ENCODE data around the genes ZNF677, VN1R2 and PRKCG.

DNA sequence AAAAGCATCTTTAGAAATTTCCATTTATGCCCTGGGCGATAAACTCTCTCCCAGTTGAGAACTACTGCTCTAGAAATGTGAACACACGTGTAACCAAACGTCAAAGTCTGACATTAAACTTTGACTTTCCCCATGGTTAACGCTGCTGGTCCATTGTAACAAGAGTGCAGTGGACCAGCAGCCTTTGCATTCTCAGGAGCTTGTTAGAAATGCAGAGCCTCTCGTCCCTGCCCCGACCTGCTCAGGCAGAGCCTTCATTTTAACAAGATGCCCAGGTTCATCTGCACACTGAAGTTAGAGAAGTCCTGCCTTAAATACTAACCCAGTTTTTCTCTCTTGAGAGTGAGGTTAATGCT lies 37.8 kb downstream of the PPP2R1A start:
- PRO-cap = no peak

DNA sequence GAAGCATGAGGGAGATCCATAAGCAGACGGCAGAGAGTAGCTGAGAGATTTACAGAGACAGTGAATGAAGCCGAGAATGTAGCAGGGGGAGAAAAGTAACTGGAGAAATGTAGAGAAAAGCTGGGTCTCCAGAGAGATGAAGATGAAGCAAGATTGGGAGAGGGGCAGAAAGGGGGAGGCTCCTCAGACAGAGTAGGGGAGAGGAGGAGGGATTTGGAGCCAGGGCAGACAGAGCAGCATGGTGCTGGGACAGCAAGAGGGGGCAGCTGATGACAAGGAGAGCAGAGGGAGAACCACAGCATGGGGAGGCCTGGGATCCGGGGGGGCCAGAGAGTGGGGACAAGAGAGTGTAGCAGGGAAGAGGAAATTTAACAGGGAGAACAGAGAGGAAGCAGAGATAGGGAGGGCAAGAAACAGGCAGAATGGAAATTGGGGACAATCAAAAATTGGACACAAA lies 975 bp downstream of the ZNF610 start:
- PRO-cap = no peak

GRCh38 chr19:52390948-52391450 lies 6.7 kb upstream of the ZNF528 start:
- PRO-cap = no peak

DNA sequence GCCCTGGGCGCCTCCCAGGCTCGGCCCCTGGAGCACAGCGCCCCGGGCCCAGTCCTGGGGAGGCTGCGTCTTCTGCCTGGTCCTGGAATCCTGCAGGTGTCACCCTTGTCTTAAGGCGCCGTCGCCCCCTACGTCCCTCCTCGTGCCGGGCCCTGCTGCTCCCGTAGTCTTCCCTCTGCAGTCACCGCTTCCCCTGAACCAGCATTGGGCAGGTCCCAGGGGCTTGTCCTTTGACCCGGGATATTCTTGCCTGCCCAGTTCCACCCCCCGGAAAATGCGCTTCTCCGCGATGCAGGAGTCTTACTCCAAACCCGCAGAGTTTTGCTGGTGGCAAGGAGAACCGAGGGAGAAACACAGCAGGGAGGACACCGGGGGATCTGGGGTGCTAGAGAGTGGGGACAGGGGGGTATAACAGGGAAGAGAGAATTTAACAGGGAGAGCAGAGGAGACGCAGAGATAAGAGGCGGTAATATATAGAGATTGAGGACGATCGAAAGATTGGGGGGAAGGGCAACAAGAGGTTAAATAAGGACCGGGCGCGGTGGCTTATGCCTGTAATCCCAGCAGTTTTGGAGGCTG lies 34.2 kb upstream of the ZNF808 start:
- PRO-cap = no peak

DNA sequence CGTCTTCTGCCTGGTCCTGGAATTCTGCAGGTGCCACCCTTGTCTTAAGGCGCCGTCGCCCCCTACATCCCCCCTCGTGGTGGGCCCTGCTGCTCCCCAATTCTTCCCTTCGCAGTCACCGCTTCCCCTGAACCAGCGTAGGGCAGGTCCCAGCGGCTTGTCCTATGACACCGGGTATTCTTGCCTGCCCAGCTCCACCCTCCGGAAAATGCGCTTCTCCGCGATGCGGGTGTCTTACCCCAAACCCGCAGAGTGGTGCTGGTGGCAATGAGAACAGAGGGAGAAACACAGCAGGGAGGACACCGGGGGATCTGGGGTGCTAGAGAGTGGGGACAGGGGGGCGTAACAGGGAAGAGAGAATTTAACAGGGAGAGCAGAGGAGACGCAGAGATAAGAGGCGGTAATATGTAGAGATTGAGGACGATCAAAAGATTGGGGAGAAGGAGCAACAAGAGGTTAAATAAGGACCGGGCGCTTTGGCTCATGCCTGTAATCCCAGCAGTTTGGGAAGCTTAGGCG lies 9.0 kb downstream of the ZNF808 start:
- PRO-cap = no peak

GRCh38 chr19:52543001-52543529 lies 15.6 kb downstream of the ZNF808 start:
- PRO-cap = no peak

DNA sequence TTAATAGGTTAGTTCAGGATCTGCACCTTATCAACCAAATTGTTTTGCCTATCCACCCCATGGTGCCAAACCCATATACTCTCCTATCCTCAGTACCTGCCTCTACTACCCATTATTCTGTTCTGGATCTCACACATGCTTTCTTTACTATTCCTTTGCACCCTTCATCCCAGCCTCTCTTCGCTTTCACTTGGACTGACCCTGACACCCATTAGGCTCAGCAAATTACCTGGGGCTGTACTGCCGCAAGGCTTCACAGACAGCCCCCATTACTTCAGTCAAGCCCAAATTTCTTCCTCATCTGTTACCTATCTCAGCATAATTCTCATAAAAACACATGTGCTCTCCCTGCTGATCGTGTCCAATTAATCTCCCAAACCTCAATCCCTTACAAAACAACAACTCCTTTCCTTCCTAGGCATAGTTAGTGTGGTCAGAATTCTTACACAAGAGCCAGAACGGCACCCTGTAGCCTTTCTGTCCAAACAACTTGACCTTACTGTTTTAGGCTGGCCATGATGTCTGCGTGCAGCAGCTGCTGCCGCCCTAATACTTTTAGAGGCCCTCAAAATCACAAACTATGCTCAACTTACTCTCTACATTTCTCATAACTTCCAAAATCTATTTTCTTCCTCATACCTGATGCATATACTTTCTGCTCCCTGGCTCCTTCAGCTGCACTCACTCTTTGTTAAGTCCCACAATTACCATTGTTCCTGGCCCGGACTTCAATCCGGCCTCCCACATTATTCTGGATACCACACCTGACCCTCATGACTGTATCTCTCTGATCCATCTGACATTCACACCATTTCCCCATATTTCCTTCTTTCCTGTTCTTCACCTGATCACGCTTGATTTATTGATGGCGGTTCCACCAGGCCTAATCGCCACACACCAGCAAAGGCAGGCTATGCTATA lies 59.1 kb downstream of the ENSG00000269825 start:
- PRO-cap = no peak

- PRO-cap = no peak
These were observed 9.1 kb upstream of the ZNF888 start for GRCh38 chr19:52932362-52932713.

DNA sequence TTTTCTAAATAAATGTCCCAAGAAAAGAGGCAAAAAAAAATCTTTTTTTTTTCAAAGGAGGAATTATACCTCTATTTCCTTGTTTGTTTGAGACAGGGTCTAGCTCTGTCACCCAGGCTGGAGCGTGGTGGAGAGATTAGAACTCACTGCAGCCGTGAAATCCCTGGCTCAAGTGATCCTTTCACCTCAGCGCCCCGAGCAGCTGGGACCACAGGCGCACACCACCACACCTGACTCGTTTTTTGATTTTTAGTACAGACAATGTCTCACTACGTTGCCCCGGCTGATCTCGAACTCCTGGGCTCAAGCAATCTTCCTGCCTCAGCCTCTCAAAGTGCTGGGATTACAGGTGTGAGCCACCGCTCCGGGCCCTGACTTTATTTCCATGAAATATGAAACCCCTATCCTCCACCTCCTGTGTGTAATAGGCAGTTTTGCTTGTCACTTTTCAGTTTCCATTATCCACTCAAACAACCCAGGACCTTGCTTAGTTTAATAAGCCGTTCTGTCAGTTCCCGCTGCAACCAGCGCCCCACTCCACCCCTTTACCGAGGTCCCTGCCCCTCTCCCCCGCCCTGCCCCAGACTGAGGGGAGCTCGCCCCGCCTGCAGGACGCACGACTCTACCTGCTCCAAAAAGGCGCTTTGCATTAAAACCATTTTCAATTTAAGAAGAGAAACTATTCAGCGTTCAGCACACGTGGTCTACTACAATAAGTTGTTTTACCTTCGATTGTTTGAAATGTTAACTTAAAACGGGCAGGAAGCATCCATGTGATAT lies 16.9 kb downstream of the ZNF816 start:
- PRO-cap = no peak

- PRO-cap = bidirectional peak, plus-strand start at chr19:53255008, minus-strand start at chr19:53254823
These were observed at the start of gene ZNF677 for GRCh38 chr19:53254384-53255364. TSS of gene ZNF677 (minus strand) at chr19:53254873.

DNA sequence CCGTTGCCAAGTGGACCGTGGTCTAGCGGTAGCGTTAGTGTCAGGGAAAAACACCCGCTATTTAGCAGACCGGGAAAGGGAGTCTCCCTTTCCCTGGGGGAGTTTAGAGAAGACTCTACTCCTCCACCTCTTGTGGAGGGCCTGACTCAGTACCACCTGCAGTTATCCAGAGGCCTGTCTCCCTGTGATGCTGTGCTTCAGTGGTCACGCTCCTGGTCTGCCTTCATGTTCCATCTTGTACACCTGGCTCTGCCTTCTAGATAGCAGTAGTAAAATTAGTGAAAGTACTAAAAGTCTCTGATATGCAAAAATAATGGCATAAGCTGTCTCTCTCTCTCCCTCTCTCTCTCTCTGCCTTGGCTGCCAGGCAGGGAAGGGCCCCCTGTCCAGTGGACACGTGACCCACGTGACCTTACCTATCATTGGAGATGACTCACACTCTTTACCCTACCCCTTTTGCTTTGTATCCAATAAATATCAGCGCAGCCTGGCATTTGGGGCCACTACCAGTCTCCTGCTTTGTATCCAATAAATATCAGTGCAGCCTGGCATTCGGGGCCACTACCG lies at the start of gene VN1R2:
Gene VN1R2 (plus strand): TSS at position 345 of the 567 bp plus-strand sequence.
- PRO-cap = no peak

- PRO-cap = no peak
These were observed 30.0 kb downstream of the ZNF813 start for GRCh38 chr19:53497347-53498088.

GRCh38 chr19:53554328-53555516 lies 16.8 kb downstream of the ZNF331 start:
- PRO-cap = bidirectional peak, plus-strand start at chr19:53554616, minus-strand start at chr19:53554456; unidirectional peak, plus-strand start at chr19:53554827; unidirectional peak, plus-strand start at chr19:53554963

- PRO-cap = bidirectional peak, plus-strand start at chr19:53882229, minus-strand start at chr19:53881997; unidirectional peak, minus-strand start at chr19:53882240
These were observed at the start of gene PRKCG for GRCh38 chr19:53882093-53882589. TSS of gene PRKCG (plus strand) at chr19:53882197.

DNA sequence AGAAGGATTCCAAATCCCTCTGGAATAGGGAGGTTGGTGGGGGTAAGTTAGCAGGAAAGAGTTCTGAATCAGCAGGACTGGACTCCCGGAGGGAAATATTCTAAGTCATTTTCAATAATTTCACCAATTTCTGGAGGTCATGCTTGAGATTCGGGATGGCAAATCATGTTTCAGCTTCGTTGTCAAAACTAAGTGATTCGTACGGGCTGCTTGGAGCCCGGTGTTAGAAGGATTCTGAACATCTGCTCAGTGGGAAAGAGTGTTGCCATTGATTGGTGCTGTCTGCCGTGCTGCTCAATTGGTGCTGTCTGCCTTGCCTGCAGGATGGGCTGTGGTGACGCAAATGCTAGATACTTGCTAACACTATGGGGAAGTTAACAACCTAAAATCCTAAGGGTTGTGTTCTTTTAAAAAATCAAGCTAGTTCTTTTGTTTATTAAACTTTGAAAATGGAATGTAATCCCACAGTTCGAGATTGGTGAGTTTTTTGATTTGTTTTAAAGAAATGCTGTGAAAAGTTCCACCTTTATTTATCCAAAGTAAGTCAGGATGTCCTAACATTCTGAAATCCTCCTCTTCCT lies 17.3 kb upstream of the CACNG8 start:
- PRO-cap = no peak

DNA sequence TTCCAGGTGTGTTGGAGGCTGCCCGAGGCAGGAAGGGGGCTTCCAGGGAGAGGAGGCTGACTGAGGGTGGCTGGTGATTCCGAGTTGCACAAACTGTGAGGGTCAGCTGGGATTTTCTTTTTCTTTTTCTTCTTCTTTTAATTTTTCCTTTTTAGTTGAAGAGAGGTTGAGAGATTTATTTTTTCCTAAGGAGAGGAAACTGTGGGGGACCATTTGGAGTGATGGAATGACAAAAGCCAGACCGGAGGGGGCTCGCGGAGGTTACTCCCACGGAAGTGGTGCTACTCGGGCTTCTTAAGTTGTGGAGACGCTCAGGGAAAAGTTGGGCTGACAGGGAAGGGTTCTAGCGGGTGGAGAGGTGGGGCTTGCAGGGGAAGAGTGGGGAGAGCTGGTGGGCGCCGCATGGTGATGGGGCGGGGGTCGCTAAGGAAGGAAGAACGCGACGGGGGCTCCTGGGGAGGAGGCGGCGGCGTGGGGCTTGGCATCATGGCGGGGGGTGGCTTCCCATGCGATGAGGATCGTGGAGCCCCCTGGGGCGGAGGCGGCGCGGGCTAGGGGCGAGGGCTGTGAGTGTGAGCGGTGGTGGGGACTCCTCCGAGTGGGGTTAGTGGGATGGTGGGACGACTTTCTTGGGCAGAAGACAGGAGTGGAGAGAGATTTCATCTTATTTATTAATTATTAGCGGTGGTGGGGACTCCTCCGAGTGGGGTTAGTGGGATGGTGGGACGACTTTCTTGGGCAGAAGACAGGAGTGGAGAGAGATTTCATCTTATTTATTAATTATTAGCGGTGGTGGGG lies 754 bp upstream of the CACNG8 start:
- PRO-cap = no peak

DNA sequence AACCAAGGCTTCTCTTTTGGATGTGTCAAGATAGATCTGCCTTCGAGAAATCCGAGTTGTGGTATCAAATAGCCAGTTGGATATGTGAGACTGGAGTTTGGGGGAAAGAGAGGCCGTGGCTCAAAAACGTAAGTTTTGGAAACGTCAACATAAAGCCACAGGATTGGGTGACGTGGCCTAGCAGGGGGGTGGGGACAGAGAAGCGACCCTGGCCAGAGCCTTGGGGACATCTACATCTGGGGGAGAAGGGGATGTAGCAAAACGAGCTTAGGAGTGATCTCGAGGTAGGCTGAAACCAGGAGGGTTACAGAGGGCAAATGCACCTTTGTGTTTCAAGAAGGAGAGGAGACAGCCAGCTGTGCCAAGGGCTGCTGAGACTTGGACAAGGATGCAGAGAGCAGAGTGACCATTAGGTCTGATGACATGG lies 3.7 kb upstream of the CACNG6 start:
- PRO-cap = no peak

GRCh38 chr19:54094603-54095002 lies 6.0 kb downstream of the OSCAR start:
- PRO-cap = no peak

GRCh38 chr19:54106453-54107154 lies 3.9 kb downstream of the NDUFA3 start:
- PRO-cap = no peak

DNA sequence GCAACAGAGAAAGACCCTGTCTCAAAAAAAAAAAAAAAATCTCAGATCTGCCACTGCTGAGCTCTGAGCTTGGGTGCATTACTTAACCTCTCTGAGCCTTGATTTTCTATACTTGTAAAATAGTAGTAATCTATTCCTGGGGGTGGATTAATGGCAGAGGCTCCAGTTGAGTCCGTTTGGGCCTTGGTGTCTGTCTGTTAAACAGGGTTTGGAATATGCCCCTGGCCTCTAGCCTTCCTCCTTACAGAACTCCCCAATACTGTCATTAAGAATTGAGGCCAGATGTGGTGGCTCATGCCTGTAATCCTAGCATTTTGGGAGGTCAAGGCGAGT lies 3.3 kb downstream of the TFPT start:
- PRO-cap = no peak